Daoy (cell line): Measurements from ENCODE around the genes CIART and SCNM1.

DNA sequence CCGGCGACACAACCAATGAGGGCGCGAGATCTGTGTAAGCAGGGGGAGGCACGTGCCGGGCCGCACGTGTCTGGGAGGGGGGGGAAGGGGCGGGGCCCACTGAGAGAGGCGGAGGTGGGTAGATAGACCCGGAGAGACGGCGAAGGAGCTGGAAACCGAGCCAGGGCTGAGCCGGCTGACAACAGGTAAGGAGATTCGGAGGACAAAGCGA is at the start of gene CIART:
TSS of gene CIART (plus strand) at position 121 of the 211 bp plus-strand sequence.
- RAMPAGE, long total RNA: no peak

GRCh38 chr1:150301917-150302992 is 8.6 kb downstream of the MRPS21 start:
- RAMPAGE, long total RNA: no peak

GRCh38 chr1:150441702-150442283 is 45.4 kb upstream of the TARS2 start:
- RAMPAGE, long total RNA: no peak

DNA sequence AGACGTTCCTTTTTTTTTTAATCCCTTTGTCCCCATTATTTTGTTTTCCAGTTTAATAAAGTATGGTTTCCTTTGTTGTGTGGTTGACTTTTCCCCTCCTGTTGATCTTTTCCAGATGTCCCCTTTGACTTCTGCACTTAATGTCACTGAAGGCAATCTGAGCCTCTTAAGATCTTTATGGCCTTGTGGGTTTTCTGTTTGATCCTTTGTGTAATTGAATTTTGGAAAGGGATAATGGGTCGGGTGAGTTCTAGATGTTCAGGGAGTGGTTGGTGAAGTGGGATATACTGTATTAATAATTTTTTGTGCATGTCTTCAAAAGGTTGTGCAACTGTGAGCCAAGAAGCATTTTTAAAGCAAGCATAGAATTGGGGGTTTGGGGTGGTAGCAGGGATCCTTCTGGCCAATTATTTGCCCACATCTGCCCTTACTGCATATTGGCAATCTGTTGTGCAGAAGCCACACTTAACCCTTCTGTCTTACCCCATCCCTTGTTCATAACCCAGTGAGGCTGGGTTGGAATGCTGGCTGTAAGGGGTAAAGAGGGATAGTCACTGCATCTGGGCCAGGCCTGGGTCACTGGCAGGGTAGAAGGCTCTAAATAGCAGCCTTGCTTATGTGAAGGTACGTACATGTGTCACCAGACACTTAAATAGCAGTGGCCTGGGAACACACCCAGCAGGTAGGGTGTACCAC is 10.1 kb upstream of the TARS2 start:
- RAMPAGE, long total RNA: no peak

DNA sequence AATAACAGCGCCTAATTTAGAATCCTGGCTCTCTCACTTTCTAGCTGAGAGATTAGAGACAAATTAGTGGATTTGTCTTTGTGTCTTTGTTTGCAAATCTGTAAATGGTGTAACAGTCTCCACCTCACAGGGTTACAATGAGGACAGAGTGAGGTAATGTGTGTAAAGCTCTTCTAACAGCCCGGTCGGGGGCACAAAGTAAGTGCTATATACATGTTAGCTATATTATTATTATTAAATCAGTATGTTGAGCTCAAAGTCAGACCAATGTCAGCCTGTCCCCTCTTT is 5.0 kb upstream of the ADAMTSL4 start:
- RAMPAGE, long total RNA: no peak

DNA sequence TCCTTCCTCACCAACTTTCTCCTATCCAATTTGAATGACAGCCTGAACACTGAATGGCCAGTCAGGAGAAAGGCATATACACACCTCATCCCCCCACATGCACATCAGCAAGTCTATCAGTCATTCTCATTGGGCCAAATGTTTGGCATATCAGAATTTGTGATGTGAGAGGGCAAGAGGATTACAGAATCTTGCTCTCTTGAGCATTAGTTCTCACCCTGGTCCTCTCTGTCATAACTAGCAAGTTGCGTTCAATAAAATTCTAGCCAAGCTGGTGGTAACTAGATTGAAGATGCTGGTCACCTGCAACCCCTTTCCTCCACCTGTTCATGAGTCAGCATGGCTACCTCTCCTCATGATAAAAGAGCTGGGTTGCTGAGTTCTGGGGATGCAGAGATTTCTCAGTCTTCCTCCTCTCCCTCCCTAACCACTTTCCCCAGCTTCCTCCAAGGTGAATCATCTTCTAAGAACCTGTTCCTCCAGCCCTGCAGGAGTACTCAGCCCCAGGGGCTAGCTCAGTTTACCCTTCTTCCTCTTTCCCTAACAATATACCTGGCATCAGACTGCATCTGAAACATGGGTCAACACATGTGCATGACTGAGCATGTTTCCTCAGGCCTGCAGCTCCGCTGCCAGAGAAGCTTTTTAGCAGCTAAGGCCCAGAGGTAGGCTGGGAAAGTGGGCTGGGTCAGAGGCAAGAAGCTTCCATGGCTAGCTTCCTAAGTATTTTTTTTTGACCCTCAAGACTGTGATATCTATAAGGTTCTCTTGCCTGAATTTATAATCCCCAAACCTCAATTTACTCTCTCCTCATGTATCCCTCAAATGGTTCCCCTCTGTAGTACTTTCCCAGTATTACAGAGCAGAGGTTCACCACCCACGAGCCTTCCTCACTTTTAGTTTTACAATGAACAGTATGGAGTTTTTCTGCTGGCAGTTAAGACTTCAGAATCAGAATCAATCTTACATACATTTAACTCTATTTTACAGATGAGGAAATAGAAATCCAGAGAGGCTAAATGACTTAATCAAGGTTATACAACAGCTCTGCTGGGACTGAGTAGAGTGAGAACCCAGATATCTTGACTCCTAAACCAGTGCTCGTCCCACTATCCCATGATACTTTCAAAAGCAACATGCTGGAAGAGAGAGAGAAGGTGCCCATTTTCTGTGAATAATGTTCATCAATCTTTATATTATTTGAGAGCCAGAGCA is 5.2 kb downstream of the ENSA start:
- RAMPAGE, long total RNA: no peak

DNA sequence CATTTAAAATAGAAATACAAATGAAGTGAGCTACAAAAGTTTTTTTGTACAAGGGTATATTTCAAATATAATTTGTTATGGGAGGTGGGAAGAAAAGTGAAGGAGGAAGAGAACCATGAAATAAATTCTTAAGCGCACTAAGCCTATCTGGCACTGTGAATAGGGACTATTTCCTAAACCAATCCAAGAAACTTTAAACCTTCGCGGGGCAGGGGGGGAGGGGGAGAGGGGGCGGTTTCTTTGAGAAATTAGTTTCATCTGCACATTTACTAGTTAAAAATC is 435 bp downstream of the GOLPH3L start:
- RAMPAGE, long total RNA: no peak

- RAMPAGE, long total RNA: no peak
Measured at GRCh38 chr1:150841706-150842054, 33.6 kb upstream of the CTSK start.

DNA sequence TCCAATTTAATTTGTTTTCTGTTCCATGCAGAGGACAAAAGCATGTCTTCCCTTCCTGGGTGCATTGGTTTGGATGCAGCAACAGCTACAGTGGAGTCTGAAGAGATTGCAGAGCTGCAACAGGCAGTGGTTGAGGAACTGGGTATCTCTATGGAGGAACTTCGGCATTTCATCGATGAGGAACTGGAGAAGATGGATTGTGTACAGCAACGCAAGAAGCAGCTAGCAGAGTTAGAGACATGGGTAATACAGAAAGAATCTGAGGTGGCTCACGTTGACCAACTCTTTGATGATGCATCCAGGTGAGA is 1.5 kb downstream of the SETDB1 start:
- RAMPAGE, long total RNA: no peak

GRCh38 chr1:150981143-150981632 is 904 bp upstream of the ANXA9 start:
- RAMPAGE, long total RNA: no peak

GRCh38 chr1:151002352-151003252 is 4.1 kb downstream of the MINDY1 start:
- RAMPAGE, long total RNA: no peak

- RAMPAGE, long total RNA: no peak
Measured at GRCh38 chr1:151144048-151144591, 2.3 kb downstream of the SEMA6C start.

DNA sequence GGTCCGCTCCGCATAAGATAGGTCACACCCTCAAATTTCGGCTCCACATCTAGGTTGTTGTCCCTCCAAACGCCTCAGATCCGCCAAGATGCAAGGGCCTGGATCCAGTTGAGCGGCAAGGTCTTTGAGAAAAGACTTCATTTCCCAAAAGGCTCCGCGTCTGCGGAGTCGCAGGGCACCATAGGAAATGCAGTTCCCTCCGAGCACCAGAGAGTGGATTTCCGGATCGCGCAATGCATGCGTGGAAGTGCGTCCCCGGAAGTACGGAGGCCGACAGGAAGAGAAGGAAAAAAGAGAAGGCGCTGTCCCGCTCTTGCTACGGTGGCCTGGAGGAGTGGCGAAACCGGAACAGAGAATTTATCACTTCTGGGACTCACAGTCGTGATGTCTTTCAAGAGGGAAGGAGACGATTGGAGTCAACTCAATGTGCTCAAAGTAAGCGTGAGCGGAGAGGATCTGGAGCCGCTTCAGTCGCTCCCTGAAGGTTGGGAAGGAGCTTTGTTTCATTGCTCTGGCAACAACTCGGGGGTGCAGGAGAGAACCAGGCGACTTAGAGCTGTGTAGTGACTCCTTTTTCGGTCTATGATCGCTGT is at the start of gene SCNM1:
TSS of gene SCNM1 (plus strand) at position 376 of the 593 bp plus-strand sequence.
- RAMPAGE, long total RNA: start-site peak on the plus strand centred at position 332 of the sequence, 119 bp wide, 978 and 580 reads in 2 replicates

GRCh38 chr1:151251656-151252054 is 2.9 kb upstream of the PSMD4 start:
- RAMPAGE, long total RNA: no peak

- RAMPAGE, long total RNA: no peak
Measured at GRCh38 chr1:151327933-151328434, 768 bp upstream of the PI4KB start.

- RAMPAGE, long total RNA: no peak
Measured at GRCh38 chr1:151342352-151342970, 4.6 kb downstream of the RFX5 start.

DNA sequence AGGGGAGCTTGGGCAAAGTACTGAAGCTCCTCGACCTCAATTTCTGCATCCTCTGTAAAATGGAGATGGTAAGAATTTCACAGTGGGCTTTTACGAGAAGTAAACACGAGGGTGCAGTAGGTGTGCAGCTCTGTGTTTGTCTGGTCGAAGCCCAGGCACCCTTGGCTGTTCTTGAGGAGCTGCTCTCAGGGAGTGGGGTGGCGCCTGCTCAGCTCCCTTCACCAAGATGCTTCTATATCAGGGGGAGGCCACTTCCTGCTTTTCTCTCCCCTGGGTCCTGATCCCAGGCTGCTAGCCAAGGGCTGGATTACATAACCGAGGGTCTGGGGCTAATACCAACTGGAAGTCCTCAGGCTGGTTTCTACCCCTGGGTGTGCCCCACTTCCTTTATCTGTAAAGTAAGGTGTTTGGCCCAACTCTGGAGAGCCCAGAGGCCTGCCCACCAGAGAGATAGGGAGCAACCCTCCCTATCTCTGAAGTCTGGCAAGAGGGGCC is 2.4 kb downstream of the SELENBP1 start:
- RAMPAGE, long total RNA: no peak

GRCh38 chr1:151405069-151405815 is 5.9 kb downstream of the PSMB4 start:
- RAMPAGE, long total RNA: no peak

GRCh38 chr1:151519984-151520701 is 9.0 kb downstream of the CGN start:
- RAMPAGE, long total RNA: no peak

- RAMPAGE, long total RNA: no peak
Measured at GRCh38 chr1:151611239-151611670, 595 bp upstream of the SNX27 start.